H9 (cell line): ENCODE results near the gene LAMC3.

GRCh38 chr9:130766864-130767462 lies 68.1 kb upstream of the ABL1 start:
- PRO-cap: no peak

DNA sequence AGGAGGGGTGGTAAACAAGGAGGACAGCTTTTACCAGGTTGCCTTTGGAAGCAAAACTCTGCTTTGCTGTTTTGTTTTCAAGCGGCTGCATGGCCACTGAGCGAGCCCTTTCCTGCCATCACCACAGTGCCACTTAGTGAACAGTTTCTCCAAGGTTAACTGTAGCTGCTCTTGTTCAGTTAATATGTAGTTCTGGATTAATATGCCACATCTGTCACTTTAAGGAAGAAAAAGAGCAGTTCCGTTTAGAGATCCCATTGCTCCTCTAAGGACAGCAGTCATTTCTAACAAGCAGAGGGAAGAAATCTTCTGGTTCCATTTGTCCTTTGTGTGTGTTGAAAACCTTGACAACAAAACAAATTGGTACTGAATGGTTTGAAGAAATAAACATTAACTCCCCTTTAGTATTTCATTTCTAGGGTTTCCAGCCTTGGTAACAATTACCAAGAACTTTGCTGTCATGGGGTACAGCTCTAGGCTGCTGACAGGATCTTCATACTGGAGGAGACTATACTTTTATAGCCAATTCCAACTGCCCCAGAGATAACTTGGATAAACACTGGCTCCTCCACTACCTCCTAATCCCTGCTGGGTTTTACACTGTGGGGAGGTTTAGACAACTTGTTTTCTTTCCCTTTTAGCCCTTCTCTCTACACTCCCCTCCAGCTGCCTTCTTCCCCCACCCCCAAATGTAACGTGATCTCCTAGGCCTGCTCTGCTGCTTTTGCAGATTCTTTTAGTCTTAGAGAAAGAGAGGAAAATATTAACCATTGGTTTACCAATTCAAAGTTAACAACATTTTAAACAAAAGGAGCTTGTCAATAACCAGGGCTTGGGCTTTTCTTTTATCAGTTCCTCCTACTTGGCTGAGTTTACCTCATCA lies 10.2 kb upstream of the ABL1 start:
- PRO-cap: unidirectional peak, minus-strand start at position 604 of the sequence

DNA sequence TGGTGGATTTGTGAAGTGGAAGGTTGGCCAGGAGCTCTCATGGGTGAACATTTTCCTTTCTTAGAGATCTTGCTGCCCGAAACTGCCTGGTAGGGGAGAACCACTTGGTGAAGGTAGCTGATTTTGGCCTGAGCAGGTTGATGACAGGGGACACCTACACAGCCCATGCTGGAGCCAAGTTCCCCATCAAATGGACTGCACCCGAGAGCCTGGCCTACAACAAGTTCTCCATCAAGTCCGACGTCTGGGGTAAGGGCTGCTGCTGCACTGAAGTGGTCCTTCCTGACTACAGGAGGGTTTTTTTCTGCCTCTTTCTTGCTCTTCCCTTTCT lies 21.8 kb downstream of the QRFP start:
- PRO-cap: no peak

DNA sequence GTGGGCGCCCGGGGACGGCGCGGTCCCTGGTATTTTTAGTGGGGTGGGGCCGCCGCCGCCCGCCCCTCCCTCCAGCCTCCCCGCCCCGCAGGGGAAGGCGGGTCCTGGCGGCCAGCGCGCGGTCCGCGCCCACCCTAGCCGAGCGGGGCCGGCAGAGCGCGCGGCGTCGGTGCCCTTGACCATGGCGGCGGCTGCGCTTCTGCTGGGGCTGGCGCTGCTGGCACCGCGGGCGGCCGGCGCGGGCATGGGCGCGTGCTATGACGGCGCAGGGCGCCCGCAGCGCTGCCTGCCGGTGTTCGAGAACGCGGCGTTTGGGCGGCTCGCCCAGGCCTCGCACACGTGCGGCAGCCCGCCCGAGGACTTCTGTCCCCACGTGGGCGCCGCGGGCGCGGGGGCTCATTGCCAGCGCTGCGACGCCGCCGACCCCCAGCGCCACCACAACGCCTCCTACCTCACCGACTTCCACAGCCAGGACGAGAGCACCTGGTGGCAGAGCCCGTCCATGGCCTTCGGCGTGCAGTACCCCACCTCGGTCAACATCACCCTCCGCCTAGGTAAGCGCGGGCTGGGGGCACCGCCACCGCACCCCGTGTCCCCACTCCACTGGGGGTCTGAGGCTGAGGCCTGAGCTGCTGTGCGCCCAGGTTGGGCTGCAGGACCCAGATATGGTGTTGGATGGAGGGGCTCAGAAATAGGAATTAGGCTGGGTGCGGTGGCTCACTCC lies at the start of gene LAMC3:
Gene LAMC3, plus strand, starts transcription at position 141 of the 724 bp plus-strand sequence.
- PRO-cap: bidirectional peak, plus-strand start at position 154 of the sequence, minus-strand start at position 201 of the sequence; bidirectional peak, plus-strand start at position 366 of the sequence, minus-strand start at position 365 of the sequence; bidirectional peak, plus-strand start at position 435 of the sequence, minus-strand start at position 475 of the sequence; unidirectional peak, minus-strand start at position 526 of the sequence

DNA sequence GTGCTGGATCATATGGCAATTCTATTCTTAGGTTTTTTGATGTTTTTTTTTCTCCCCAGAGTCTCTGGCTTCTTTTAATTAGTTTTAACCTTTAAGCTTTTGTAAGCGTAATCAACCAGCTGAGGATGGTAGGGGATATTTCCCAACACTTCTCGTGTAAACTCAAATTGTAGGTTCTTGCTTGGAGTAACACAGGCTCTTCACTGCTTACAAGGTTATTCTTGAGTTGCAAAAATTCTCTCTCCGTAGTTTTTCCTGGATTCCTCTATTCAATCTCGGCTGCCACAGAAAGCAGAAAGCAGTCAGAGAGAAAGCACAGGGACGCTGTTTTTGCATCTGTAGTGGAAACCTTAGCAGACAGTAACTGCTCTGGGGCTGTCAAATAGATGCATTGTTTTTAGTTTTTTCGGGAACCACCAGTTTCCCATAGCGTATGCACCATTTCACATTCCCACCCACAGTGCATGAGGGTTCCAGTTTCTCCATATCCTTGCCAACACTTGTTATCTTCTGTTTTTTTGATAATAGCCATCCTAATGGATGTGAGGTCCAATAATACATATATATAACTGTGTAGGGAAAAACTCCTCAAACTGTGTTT lies 12.0 kb downstream of the LAMC3 start:
- PRO-cap: no peak

- PRO-cap: no peak
Measured at GRCh38 chr9:131085216-131085642, 11.1 kb upstream of the AIF1L start.

GRCh38 chr9:131204201-131204652 lies 72.1 kb downstream of the FAM78A start:
- PRO-cap: no peak

DNA sequence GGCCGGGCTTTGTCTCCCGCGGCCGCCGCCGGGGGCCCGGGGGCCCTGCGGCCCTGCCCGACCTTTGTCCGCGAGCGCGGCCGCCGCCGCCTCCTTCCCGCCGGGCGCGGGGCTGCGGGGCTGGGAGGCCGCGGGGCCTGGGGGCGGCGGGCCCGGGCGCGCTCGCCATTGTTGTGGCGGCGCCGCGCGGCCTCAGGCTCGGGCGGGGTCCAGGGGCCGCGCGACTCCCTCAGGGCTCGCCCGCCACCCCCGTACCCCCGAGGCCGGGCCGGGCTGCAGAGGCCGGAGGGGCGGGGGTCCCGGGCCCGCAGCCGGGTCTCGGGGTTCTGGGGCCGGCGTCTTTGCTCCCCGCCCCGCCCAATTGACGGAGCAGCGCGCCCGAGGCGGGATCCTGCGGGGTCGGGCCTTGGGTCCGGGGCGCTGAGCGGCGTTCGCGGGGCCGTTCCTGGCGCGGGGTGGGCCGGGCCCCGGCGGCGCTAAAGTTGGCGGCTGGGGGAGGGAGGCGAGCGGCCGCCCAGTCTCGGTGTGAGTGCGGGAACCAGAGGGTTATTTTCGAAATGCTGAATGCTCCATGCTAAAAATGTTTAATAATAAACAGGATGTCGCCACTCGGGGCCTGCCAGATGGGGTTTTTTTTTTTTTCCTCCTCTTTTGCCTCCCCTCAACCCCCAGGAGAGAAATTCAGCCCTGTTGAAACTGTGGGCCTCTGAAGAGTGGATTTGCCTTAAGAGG lies 612 bp downstream of the PRRC2B start:
- PRO-cap: bidirectional peak, plus-strand start at position 174 of the sequence, minus-strand start at position 96 of the sequence; bidirectional peak, plus-strand start at position 360 of the sequence, minus-strand start at position 363 of the sequence; bidirectional peak, plus-strand start at position 517 of the sequence, minus-strand start at position 457 of the sequence

GRCh38 chr9:131418156-131418823 lies 24.4 kb downstream of the PRRC2B start:
- PRO-cap: no peak

DNA sequence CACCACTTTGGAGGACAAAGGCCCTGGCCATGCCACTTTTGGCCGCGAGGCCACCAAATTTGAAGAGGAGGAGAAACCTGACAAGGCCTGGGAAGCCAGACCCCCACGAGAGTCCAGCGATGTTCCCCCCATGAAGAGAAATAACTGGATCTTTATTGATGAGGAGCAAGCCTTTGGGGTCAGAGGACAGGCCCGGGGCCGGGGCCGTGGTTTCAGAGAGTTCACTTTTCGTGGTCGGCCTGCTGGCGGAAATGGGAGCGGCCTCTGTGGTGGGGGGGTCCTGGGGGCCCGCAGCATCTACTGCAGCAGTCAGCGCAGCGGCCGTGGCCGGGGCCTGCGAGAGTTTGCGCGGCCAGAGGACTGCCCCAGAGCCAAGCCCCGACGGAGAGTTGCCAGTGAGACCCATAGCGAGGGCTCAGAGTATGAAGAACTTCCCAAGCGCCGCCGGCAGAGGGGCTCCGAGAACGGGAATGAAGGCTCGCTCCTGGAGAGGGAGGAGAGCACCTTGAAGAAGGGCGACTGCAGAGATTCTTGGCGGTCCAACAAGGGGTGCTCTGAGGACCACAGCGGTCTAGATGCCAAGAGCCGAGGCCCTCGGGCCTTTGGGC lies 27.5 kb upstream of the POMT1 start:
- PRO-cap: no peak

DNA sequence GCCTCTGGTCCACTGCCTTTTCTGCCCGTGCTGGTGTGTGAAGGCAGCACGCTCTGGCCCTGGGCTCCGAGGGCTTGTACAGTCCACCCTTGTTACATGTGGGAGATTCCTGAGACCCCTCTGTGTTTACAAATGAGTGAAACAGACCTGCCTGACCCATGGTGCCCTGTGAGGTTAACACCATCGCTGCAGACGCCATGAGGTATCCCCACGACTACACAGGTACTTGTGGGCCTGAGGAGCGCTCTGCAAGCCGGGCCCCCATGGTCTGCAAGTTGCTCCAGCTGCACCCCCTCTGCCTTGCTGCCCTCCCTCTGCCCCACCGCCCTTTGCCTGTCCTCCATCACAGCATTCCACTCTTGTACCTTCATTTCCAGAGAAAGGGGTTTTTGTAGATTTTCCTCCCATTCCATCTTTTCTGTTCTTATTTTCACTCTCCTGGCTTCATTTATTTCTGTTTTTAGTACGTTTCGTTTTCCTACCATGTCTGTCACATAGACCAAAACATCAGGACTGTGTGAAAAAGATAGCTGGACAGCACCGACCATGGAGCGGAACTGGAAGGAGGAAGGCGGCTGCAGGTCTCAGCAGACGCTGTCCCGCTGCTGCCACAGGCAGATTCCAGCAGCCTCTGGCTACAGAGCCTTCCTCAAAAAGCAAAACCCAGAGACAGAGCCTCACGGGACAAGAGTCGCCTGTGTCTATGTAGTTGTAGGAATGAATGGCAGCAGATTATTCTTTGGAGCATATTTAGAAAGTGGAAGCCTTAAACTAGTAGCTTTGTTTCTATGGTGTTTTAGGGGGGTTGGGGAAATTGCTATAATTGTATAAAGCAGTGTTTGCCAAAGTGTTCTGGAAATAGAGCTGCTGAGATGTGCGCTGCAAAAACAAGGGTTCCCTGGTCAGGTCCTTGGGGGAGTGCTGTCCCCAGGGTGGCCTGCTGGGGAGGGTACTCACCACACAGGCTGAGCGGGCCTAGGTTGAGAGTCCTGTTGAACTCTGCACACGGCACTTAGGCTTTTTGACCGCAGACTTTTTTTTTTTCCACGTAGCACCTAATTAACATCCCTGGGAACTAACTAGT lies 9.5 kb upstream of the POMT1 start:
- PRO-cap: no peak

- PRO-cap: no peak
Measured at GRCh38 chr9:131495398-131496075, 7.2 kb upstream of the POMT1 start.

GRCh38 chr9:131553752-131554258 lies 8.5 kb downstream of the PRRT1B start:
- PRO-cap: bidirectional peak, plus-strand start at chr9:131554374, minus-strand start at chr9:131554071

DNA sequence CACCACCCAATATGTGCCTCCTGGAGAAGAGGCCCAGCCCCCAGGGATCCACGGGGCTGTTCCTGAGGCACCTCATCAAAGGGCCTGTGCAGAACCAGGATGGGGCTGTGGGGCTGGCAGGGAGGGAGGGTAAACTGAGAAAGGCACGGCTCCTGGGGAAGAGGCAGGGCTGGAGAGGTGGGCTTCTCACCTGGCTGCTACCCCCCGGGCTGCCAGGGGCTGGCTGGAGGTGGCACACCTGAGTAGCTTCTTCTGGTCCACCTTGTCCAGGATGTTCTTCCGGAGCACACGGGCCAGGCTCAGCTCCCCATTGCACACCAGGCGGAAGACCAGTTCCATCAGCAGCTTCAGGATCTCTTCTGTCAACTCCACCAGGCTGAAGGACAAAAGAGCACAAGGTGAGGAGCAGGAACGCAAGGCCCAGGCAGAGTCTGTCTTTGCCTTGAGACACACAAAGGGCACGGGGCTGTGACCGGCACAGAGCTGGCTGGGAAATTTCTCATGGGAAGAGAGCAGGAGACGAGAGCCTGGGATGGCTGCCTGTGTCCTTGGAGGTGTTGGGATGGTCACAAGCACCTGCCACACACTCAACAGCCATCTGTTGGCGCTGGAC lies 43.4 kb downstream of the PRRT1B start:
- PRO-cap: no peak

DNA sequence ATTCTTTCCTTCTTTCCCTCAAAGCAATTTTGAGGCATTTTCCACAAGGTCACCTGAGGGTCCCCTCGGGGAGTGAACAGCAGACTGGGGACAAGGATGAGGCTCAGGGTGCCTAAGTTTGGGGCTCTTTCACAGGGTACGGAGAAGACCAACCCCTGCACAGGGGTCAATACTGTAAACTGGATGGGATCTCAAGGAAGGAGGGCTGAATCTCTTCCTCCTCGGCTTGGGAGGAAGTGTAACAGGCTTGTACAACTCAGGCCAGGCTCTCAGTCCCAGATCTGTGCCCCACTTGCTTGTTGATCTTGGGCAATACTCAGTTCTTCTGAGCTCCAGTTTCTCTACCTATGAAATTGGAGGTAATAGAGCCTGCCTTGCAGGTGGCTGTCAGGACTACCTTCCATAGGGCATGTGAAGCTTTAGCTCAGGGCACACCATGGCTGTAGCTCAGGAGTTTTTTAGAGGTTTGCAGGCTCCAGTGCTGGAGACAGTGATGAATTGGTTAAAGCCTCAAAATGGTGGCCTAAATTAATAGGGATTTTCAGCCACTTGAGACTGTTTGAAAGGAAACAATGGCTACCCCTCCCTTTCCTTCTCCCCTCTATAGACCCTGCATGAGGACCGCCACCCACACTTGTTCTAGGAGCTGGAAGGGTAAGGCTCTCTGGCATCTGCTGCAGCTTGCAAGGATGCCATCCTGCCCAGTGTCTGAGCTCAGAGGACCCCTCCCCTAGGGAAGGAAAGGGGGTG lies 78.7 kb downstream of the PRRT1B start:
- PRO-cap: no peak

DNA sequence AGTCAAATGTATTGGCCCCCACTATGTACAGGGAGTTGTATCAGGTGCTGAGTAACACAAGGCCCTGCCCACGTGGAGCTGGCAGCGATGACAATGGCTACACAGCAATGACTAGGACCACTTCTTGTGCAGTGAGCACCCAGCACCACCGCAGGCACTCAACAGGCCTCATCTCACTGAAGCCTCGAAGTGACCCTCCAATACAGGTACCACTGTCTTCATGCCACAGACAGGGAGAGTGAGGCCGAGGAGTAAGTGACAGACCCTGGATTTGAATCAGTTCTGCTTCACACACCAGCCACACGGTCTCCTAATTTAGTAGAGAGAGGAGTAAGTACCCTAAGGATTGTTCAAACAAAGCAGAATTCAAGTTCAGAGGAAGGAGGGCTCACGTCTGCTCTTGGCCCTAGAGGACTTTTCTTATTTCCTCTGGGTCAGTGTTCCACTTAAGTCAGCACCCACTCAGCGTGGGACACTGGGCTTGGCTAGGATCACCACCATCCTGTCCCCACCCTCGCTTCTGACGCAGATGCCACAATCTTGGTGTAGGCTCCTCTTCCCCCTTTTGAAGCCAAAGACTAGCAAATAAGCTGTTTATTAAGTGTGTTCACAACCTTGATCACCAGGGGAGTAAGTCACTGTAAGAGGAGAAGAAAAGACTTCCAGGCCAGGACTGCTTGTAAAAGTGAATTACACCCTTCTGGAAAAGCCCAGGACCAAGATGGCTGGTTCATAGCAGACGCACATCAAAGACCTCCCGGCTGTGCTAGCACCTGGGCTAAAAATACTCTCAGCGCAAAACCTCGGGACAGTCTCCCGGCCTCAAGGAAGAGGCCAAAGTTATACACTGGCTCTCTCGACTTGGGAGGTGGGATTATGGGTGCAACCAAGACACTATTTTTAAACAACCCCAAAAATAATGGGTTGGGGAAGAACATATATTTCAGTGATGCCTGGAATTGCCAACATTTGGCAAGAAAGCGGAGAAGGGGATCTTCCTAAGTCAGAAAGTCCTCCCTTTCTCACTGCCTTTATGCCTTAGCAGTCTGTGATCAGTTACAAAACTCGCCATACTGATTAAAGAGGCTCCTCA lies 69.7 kb downstream of the RAPGEF1 start:
- PRO-cap: no peak

DNA sequence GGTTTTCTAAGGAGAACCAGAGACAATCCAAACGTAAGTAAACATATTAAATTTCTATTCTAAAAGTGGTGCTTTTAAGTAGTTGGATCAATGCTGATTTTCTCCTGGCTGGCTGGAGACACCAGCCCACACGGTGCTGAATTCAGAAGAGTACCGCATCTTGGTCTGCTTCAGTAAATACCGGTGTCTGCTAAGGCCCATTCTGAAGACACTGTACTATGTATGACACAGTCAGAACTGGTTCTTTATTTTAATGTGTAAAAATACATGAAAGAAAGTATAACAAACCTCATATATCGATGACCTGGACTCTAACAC lies 32.9 kb downstream of the RAPGEF1 start:
- PRO-cap: no peak

GRCh38 chr9:131707653-131708160 lies 32.2 kb downstream of the RAPGEF1 start:
- PRO-cap: no peak

DNA sequence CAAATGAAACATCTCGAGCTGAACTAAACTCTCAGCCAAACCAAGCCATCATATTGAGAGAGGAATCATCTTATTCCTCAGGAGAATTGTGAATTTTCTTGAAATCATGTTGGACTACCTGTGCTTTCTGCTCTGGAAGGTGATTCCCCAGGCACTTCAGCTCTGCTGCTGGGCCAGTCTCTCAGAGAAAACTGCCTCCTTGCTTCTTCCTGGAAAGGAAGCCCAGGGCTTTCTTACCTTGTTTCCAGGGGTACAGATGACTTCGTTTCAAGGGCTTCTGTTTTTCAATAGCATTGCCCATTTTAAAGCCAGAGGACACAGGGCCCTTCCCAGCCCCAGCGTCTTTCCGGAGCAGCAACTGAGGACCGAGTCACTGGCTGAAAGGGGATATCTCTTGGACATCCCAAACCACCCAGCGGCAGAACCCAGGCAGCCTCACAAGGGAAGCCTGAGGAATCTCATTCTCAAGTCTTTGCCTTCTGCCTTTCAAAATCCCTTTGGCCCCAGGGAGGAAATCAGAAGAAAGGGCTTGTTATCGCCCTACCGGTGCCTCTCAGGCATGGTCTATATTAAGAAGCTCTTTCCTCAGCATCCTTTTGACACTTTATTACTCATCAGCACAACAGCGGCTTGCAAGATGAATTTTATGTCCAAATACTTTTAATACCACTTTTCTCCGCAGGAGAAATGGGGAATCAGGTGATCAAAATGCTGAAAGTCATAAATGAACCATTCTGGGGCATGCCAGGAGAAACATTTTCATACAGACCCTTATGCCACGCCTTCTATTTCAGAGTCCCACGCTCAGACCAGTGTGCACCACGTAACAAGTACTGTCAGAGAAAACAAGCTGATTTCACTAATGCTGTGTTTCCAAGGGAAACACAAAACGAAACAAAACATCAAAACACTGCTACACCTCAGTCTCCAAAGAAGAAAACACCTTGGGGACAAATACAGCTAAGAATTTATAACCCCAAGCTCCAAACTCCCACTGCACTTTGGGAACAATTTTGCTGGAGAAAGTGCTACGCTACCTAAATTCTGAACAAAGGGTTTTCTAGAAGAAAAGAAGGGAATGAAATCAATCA lies 30.1 kb downstream of the RAPGEF1 start:
- PRO-cap: no peak

GRCh38 chr9:131765118-131765378 lies 25.2 kb upstream of the RAPGEF1 start:
- PRO-cap: no peak